SP-49 (cell line): Measurements from ENCODE around the gene EGLN3.

DNA sequence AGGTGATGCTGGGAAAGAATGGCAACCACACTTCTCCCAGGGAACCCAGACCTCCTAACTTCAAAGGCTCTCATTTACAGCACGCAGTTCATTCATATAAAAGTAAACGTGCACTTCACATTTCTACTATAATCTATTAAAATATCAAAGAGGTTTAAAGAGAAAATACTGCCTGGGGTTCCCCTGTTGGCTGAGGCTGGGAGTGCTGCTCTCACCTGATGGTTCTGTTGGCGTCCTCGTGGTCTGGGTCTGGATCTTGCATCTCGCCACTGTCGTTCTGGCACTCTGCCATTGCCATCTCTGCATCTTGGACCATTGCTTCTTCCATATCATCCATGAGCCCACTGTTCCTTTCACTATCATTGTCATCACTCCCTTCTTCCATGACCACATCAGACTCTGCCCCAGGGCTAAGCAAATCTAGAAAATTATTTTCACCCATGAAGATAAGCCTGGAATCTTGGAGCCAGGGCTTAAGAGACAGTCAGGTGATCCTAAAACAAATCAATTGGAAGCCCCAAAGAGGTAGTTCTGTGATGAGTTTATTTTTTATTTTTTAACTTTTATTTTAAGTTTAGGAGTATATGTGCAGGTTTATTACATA, 291.5 kb downstream of the PRKD1 start:
- PRO-cap = no peak

- PRO-cap = no peak
Measured at GRCh38 chr14:30104730-30104993, 177.0 kb upstream of the PRKD1 start.

GRCh38 chr14:30223032-30223699, 295.5 kb upstream of the PRKD1 start:
- PRO-cap = no peak

DNA sequence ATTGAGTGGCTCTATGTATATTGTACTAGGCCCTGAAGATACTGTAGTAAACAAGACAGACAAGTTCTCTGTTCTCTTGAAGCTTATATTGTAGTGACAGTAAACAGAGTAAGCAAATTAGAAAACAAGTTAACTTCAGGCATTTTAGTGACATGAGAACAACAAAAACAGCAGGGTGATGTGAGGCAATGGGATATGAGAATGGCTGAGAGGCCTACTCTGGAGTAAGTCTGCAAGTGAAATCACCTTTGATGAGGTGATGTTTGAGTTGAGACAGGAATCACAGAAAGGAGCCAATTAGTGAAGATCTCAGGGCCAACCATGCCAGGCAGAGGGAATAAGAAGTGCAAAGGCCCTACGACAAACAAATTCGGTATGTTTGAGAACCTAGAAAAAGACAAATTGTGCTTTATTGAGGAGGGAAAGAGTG, 54.2 kb downstream of the SCFD1 start:
- PRO-cap = no peak

DNA sequence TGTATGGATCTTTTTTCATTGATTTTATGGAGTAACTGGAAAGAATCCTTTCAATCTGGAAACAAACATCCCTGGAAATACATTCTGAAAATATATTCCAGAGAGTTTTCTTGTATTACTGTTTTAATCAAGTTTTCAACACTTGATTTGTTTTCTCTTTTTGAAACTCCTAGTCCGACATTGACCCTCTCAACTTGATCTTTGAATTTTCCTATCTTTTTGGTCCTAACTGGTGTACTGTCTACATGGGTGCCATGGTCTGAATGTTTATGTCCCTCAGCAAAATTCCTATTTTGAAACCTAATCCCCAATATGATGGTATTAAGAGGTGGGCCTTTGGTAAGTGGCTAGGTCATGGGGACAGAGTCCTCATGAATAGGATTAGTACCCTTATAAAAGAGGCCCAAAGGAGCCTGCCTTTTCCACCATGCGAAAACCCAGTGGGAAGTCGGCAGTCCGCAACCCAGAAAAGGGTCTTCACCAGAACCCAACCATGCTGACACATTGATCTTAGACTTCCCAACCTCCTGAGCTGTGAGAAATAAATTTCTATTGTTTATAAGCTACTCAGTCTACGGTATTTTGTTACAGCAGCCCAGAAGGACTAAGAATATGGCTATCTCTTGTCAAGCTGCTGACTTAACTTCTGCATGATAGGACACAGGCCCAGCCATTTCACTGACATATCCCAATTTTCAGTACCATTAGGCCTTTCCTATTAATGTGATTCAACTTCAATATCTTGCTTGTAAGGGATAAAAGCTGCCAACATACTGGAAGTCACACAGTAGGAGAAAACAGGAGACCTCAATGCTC, 66.5 kb downstream of the COCH start:
- PRO-cap = no peak

DNA sequence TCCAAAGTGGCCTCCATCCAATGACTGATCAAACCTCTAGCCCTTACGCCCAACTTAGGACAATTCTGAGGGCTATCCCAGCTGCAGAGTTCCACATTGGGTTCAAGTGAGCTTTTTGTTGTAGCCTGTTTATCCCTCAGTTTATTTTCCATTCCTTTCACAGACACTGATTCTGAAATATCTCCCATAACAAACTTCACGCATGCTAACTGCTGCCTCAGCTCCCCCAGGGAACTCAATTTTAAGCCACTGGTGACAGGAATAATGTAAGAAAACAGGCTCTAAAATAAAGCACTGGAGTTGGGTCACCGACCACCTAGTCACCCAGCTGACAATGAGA, 29.5 kb upstream of the AP4S1 start:
- PRO-cap = no peak

- PRO-cap = no peak
Measured at GRCh38 chr14:31021539-31022009, 3.9 kb upstream of the AP4S1 start.

DNA sequence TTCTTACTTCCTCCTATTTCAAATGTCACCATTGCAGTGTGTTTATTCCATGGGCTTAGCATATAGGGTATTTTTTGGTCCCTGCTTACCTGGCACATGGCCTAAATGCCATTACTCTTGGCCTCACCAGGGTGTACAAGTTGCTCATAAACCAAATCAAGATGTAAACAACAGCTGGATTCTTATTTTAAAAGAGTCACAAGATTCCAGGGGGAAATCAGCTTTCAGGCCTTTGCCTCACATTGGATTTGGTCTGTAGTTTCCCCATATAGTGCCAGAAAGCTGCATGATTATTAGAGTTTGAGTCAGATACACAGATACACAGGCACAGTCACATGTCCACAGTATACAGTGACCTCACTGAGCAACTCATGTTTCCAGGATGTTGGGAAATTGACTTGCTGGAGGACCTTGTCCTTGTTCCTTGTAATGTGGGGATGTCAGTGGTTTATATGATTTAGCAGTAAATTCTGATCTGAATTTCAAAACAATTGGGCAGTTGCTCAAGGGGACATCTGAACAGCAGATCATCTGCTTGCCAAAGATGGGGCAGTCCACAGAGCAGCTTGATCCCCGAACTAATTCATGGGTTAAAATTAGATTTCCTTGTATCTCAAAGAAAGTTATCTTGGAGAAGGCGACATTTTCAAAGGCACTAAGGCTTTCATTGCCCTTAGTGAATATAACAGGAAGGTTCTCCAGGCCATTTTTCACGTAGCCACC, 64.6 kb upstream of the STRN3 start:
- PRO-cap = no peak

DNA sequence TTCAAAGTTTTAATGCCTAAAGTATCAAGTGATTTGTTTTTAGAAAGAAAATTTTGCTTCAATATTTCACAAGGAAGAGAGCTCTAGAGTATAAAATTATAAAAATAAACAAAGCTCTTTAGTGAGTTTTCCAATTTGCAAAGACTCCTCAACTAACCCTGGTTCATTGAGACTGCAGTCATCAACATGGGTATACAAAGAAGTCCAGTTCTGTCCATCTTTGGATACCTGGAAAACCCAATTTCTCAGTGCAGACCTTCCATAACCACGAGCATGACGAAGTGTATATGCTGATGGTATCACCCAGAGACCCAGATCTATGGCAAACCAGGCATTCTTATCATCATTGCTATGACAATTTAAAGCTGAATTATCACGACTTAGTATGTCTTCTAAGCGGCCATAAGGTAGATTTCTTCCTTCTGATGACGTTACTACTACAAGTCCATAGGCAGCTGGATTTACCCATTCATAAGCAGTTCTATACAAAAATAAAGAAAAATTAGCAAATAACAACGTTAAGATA, 72.8 kb downstream of the HECTD1 start:
- PRO-cap = no peak

GRCh38 chr14:31207323-31207438, 412 bp downstream of the HECTD1 start:
- PRO-cap = no peak

GRCh38 chr14:31229423-31230427, 22.1 kb upstream of the HECTD1 start:
- PRO-cap = no peak

GRCh38 chr14:31943912-31945098, 132.8 kb upstream of the ARHGAP5 start:
- PRO-cap = no peak

- PRO-cap = no peak
Measured at GRCh38 chr14:32075533-32076034, 1.5 kb upstream of the ARHGAP5 start.

DNA sequence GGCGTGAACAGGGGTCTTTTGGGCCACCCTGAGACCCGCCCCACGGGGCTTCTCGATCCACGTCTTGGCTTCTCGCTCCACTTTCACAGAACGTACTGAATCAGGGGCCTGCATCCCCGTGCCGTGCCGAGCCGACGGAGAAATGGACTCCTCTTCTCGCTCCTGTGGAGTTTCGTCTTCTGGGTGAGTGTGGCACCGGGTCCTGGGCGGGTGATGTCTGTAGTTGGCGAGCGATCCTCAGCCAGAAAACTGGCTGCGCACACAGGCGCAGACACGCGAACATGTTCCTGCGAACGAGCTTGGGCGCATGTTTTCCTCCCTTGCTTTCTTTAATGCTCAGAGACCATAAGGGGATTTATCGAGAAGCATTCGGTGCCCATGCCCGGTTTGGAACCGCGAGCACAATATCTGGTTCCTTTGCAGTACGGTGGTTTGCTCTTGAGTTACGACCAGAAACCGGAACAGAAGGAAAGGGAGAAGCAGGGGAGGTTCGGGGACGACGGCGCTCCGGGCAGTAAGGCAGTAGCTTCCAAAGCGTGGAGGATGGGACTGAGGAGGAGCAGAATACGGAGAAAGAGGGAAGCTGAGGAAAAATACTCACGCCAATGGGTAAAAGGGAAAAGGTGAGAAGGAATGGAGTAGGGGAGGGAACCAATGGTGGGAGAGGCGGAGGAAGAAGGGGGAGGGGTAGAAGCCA, 921 bp upstream of the ARHGAP5 start:
- PRO-cap = unidirectional peak, plus-strand start at position 88 of the sequence

DNA sequence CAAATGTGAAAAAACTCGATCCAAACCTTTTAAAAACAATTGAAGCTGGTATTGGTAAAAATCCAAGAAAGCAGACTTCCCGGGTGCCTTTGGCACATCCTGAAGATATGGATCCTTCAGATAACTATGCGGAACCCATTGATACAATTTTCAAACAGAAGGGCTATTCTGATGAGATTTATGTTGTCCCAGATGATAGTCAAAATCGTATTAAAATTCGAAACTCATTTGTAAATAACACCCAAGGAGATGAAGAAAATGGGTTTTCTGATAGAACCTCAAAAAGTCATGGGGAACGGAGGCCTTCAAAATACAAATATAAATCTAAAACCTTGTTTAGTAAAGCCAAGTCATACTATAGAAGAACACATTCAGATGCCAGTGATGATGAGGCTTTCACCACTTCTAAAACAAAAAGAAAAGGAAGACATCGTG, 16.7 kb downstream of the ARHGAP5 start:
- PRO-cap = no peak

- PRO-cap = no peak
Measured at GRCh38 chr14:32203863-32204457, 125.1 kb upstream of the AKAP6 start.

GRCh38 chr14:32574056-32574488, 245.0 kb downstream of the AKAP6 start:
- PRO-cap = no peak

GRCh38 chr14:33704594-33704906, 246.3 kb downstream of the EGLN3 start:
- PRO-cap = no peak

DNA sequence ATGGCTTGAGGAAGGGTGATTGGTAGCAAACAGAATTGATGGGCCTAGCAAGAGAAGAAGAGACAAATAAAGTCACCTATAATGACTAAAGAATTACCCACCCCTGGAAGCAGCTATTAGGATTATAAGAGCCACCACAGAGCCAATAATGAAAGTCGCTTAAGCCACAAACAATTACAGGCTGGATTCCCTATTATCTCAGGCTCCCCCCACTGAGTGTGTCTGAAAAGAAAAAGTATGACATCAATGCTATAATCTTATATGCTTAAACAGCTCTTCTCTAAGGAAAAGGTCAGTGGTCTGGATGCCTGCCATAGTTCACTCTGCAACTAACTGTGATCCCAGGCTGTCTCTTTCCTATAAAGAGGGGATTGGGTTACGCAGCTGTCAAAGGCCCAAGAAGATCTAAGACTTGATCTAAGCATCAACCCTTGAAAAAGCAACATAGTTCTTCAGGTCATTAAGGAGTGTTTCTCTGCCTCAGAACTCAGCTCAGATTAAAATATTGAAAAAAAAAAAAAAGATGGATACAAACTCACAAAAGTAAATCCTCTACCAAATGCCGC, 18.0 kb downstream of the EGLN3 start:
- PRO-cap = no peak

DNA sequence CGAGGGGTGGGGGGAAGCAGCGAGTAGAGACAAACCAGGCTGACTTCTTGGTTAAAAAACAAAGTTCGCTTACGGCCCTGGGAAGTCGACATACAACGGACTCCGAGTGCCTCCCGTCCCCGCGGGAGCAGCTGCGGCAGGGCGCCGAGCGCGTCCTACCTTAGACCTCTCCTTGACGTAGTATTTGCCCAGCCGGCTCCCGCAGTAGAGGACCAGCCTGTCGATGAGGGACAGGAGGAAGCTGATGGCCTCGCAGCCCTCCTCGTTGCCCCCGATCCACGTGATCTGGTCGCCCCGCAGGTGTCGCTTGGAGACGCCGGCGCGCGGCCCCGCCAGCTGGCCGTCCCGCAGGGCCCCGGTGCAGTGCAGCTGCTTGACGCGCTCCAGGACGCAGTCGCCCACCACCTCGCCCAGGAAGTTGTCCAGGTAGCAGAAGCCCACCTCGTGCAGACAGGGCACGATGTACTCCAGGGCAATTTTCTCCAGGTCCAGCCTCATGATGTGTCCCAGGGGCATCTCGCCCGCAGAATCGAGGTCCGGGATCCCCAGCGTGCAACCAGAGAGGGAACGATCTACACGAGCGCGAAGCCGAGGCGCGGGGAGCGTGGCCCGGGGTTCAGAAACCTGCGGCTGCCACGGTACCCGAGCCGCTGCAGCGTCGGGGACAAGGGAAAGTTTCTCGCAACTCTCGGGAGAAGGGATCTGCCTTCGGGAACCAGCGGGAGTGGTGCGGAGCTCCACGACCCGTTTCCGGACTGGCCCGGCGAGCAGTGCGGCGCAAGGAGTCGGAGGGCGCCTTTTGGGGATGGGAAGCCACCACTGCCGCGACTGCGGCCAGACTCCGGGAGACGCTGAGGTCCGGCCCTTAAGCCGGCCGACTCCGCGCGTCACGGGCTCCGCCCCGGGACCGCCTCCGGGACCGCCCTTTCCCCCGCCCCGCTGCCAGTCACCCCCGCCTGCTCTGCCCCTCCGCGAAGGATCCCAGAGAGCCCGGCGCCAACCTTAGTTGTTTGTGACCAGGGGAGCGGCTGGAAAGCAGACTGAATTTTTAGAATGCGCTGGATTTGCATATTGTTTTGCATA, at the start of gene EGLN3:
EGLN3 (minus strand) TSS at position 838 of the 1,083 bp plus-strand sequence.
- PRO-cap = unidirectional peak, minus-strand start at position 287 of the sequence